M059J (cell line): ENCODE measurements around a stretch of chr9.

- RAMPAGE, long total RNA = no peak
Observed at GRCh38 chr9:13135333-13136145, 144.0 kb downstream of the MPDZ start.

DNA sequence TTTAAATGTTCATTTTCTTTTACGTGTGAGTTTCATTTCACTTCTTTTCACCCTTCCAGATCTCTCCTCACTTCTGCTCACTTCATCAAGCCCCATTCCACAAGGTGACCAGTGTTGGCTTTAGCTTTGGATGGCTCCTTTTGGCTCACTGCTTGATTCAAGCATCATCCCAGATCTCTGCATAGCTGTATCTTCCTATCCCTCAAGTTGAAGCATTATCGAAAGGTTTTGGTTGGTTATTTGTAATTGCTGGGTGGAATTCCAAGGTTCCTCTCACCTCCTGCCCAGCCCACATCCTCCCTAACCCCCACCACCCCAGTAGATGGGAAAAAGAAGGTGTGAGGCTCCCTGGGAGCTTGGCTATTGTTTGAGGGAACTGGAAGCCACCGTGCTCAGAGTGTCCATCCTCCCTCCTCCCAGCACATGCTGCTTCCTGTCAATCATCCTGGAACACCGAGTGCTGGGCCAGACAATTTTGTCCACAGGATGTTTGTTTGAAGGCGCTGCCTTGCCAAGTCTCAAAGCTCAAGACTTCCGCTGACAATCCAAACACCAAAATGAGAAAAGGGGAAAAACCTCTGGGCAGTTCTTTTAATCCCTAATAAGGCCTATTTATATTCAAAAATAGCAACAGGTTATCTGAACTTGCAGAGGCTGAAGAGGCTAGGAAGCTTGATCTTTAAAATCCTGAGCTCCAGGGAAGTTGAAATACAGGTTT, 286.9 kb downstream of the NFIB start:
- RAMPAGE, long total RNA = no peak

- RAMPAGE, long total RNA = no peak
Observed at GRCh38 chr9:14029783-14030855, 283.8 kb downstream of the NFIB start.

- RAMPAGE, long total RNA = no peak
Observed at GRCh38 chr9:14086867-14087599, 226.9 kb downstream of the NFIB start.

DNA sequence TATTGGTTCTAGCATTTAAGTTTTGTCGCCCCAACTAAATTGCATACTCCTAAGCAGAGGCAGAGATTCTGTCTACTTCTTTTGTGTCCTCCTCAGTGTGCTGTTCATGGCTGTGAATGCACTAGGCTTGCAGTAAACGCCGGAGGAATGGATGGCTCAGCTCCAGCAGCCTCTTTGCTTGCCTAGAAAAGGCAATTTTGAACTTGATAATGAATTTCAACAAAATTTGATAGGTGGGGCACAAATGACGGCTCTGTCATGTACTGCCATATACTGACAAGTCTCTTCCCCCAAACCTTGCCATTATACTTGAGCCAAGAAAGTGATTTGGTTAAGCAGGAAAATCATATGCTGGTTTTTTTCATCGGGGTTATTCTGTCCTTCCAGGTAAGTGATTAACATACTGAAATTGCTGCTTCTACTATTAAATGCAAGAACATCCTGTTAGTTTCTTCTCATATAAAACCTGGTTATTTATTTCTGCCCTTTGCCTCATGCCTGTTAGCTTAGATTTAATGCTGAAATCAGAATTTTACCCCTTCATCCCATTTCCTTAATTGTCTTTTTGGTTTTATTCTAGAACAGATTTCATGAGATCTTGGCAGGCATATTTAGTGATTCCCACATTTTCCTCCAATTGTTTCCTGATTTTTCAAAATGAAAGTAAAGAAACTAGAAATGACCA, 133.1 kb downstream of the NFIB start:
- RAMPAGE, long total RNA = no peak

GRCh38 chr9:14218014-14218735, 95.8 kb downstream of the NFIB start:
- RAMPAGE, long total RNA = no peak

DNA sequence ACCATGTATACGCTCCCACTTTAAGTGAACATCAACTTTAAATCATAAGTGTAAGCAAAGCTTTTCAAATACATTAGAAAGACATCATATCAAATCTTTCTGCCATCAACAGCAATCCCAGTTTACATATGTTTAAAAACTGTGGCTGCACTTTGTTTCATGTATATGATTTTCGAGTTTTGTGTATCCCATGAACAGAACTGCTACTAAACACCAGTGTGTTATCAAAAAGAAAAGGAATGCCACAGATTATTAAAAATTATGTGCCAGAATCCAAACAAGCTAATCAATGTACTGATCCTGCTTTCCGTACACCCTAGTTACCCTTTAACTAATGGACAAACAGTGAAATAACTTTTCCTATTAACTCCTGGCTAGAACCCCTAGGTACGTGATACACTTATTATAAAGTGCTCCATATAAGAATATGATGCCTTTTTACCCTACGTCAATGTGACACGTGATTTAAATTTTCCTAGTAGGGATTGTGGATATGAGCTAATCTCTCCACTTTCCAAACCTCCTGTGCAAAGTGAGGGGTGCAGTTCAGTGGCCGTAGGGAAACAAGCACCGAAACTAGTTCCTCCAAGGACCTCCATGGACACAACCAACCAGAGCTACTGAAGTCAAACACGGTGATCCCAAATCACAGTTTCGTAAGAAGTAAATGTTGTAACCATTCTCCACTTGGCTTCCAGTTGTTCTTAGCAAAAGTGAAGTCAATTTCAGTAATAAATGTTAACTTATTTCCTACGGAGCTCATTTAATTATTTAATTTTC, 19.4 kb downstream of the NFIB start:
- RAMPAGE, long total RNA = no peak

GRCh38 chr9:14299999-14300784, 13.7 kb downstream of the NFIB start:
- RAMPAGE, long total RNA = no peak

DNA sequence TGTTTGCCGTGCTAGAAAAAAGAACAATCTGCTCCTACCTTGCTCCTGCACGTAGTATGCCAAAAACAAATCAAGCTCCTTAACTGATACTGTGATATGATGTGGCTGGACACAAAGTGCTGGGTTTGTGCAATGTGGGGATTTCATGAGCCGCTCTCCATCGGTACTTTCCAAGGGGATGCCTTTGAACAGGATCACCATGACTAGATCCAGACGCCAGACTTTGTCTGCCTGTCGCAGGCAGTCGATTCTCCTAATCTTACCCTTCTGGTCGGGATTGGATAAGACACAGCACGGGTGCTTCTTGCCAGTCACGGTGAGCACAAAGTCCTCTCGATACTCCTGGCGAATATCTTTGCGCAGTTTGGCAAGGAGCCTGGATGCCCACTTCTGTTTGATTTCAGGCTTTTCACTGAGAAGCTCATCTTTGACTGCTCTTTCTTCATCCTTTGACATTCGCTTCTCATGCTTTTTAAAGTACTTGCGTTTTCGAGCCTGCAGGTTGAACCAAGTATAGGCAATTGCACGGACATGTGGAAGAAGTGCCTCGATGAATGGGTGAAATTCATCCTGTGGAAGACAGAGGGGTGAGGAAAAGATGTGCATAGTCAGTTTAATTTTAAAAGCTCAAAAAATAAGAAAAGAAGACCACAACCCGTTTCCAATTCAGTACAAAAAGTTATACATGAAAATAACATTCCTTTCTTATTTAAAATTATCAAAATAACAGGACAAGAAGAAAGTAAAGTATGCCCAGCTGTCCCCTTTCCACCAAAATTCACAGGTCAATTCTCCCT, 6.8 kb downstream of the NFIB start:
- RAMPAGE, long total RNA = no peak

- RAMPAGE, long total RNA = no peak
Observed at GRCh38 chr9:14349738-14350523, 36.0 kb upstream of the NFIB start.

DNA sequence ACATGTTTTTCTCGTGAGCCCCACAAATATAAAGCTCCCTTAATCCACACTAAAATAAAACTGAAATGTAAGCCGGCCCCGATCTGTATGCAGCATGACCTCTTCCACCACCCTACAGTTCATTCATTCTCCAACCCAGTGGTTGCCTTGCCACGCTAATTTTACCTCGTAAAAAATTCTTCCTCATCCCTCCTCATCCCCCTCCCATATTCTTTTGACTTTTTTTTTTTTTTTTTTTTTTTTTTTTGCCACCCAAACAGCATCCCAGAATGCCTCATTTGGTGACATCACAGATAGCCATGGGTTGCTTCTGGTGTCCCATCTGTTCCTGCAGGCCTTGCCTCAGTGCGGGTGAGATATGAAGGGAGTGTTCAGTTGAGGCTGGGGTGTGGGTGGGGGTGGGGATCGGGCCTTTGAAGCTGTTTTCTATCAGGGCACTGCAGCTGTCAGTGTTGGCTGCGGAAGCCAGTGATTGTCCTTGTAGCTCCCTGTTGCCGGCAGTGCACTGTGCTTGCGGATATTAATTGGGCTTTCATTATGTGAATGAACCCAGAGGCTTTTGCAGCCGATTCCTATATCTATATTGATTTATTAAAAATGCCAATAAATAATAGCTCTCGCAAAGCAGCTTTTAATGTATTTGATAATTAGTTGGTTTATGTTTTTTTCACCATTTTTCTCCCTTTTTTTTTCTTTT, 81.7 kb upstream of the NFIB start:
- RAMPAGE, long total RNA = no peak

- RAMPAGE, long total RNA = no peak
Observed at GRCh38 chr9:14419273-14419732, 105.4 kb upstream of the NFIB start.

GRCh38 chr9:15478071-15478923, 32.5 kb downstream of the PSIP1 start:
- RAMPAGE, long total RNA = no peak

DNA sequence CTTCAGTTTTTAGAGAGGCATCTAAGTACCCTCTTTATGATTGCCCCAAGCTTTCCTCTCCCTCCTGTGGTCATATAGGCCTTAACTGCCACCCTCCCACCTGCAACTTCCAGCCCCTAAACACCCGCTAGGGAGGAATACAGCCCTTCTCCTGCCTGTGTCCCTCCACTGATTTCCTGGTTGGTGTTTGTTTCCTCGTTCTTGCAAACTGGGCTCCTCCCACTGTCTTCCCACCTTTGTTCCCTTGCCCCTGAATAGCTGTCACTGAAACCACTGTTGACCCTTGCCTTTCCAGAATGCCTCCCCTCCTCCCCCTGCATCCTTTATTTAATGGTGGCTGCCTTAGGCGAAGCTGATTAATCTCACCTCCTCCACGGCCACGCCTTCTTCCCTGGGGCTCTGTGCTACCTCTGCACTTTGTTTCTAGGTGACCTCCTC, 626.7 kb downstream of the BNC2 start:
- RAMPAGE, long total RNA = no peak

DNA sequence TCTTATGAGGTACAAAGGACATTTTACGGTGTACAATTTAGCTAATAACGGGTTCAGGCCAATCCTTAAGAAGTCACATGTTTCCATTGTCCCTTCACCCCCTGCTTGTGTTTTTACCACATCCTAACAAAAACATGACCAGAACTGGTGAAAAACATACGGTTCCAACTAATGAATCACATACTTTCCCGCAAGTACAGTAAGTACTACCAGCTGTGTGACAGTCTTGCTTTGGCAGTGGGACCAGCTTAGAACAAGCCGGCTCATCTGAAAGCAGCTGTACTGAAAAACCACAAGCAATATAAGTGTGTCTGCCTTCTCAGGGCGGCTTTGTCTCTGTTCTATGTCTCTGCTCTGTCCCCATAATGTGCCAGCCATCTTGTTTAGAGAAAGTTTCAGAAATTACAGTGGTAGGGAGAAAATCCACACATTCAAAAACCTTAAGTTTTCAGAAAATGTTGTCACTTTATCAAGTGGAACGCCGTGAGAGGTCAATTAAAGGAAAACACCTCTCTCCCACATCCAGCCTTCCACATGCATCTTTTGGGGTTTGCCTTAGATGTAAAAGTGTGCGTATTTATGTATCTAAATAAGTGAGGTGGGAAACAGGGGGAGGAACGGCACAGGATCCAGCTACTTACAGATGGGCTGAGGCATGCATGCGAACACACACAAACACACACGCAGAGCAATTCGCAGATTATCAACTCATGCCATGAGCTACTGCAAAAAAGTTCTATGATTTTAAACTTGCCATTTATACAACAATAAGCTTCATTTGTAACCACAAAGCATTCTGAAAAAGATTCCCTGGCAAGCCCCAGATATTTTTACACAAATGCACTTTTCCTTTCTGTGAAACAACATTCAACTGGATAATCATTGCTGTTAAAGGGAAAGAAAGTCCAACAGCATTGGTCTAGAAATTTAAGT, 242.3 kb downstream of the BNC2 start:
- RAMPAGE, long total RNA = no peak

- RAMPAGE, long total RNA = no peak
Observed at GRCh38 chr9:16729693-16730119, 140.8 kb downstream of the BNC2 start.

GRCh38 chr9:16869872-16870316, 576 bp downstream of the BNC2 start:
- RAMPAGE, long total RNA = no peak

DNA sequence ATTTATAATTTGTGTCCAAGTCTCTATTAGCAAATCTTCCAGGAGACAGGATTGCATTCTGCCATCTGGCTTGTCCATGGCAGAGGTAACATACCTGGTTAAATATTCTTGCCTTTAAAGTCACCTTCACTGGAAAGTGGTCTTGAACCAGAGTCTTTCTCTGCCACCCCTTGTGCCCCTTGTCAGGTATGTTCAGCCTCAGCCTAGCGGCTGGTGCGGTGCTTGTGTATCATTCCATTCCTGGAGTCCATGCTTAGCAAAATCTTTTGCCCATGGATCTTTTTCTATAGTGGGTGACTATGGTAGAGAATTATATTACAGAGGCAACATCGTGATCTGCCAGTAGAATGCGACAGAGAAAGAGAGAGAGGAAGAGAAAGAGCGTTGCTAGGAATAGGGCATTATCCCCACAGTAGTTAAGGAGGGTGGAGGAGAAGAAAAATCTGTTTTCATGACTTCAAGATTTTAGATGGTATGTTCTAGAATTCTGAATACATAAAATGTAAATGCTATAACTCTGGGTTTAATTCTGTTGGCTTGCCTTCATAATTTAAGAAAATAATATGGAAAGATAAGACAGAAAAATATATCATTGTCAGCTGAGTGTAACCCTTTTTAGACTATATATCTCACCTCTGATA, 42.1 kb upstream of the SH3GL2 start:
- RAMPAGE, long total RNA = no peak

- RAMPAGE, long total RNA = no peak
Observed at GRCh38 chr9:18393112-18393706, 80.7 kb upstream of the ADAMTSL1 start.

DNA sequence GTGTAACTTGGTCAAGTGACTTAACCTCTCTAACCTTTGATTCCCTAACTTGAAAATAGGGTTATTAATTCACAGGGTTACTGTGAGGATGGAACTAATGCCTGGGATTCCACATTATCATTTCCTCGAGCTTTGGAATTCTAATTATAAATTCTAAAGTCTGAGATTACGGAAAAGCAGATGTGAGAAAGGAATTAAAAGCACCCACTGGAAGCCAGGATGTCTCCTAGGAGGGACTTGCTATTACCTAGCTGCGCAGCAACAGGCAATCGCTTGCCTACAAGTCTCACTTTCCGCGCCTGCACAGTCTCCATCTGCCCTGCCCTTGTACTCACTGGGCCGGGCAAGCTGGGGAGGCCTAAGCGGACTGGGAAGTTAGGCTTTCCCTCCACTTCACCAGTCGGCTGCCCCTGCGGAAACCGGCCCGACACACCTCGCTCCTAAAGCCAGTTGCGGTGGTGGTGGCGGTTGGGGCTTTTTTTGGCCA, 501 bp upstream of the RRAGA start:
- RAMPAGE, long total RNA = no peak